Jejunum (tissue), 1 donor: Measurements from ENCODE around the gene NKIRAS1.

DNA sequence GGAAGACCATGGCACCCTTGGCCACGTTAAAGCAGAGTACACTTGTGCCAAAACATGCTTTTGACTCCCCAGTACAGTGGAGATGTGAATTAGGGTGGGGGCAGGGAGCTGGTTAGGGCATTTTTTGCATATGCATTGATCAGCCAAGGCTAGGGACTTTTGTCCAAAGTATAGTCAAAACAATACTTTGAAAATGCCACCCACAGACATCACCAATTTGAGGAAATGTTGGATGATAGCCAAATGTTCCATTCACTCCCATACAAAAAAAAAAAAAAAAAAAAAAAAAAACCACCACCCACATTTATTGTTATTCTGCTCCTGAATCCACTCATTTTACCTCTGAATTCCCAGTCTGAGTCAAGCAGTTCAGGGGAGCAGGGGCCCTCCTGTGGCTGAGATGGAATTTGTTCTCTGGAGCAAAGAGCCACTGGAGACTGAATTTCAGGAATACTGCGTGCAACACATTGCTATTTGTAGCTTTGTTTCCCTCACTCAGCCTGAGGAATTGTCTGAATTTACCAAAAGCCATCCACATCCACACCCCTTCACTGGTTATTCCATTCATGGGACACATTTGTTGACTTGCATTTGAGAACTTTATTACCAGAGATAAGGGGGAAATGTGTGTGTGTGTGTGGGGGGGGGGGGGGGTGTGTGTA, 3.6 kb upstream of the RFTN1 start:
- PRO-cap: no peak

GRCh38 chr3:17157313-17158267, 272.8 kb downstream of the PLCL2 start:
- PRO-cap: no peak

DNA sequence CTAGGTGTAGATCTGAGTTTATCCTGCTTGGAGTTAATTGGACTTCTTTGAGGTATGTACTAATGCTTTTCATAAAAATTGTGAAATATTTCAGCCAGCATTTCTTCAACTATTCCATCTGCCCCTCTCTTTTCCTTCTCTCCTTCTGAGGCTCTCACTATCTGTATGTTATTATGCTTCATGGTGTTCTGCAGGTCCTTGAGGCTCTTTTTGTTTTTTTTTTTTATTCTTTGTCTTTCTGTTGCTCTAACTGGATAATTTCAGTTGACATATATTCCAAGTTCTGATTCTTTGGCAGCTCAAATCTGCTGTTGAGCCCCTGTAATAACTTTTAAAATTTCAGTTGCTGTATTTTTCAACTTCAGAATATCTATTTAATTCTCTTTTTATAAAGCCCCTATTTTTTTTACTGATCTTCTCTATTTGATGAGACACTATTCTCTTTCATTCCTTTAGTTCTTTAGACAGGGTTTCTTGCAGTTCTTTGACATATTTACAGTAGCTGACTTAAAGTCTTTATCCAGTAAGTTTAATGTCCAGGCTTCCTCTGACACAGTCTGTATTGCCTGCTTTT, 334.2 kb downstream of the PLCL2 start:
- PRO-cap: no peak

GRCh38 chr3:17458041-17458660, 284.3 kb downstream of the TBC1D5 start:
- PRO-cap: no peak

- PRO-cap: no peak
These were observed 239.6 kb downstream of the TBC1D5 start for GRCh38 chr3:17502764-17503325.

DNA sequence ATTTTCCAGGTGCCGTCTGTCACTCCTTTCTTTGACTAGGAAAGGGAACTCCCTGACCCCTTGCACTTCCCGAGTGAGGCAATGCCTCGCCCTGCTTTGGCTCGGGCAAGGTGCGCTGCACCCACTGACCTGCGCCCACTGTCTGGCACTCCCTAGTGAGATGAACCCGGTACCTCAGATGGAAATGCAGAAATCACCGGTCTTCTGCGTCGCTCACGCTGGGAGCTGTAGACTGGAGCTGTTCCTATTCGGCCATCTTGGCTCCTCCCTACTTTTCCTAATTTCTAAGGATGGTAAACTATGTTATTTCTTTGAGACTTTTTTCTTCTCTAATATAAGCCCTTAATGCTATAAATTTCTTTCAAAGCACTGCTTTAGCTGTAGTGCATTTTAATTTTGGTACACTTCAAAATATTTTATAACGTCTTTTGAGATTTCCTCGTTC, 94.1 kb downstream of the SATB1 start:
- PRO-cap: no peak

DNA sequence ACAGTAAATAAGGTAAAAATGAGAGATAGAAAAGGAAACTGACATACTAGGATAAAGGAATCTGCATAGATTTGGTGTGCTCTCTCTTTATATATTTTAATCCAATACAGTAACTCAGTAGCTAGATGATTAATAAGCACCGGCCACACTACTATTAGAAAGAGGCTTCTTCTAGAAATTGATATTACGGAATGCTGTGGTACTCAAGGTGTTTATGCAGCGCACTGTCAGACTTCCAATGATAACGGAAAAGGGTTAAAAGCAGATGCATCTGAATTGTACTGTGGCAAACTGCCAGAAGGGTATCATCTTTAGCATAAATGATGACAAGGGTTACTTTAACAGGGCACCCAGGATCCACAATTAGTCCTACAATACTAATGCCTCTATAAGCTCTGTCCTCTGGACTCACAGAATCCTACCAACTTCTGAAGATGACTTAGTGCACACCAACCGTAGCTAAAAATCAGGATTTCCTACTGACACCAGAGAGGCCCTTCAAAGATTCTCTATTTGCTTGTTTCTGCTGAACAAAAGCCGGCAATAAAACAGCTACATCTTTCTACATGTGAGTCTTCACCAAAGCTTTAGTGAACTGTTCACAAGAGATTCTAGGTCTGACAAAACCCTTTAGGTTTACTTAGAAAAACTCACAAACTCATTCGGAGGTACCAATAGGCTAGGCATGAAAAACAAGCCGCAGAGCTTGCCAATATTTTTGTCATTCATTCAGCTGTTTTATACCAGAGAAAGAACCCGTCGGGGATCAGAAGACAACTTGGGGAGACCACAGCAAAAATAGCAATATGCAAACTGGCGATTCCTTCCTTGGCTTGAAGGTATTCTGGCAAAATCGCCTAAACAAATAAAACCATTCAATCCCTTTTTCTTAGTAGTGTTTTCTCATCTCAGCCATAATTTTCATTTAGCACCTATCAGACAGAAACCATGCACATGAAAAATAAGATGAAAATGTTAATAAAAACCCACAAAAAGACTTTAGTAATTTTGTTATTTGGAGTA, 7.0 kb downstream of the SATB1 start:
- PRO-cap: no peak

DNA sequence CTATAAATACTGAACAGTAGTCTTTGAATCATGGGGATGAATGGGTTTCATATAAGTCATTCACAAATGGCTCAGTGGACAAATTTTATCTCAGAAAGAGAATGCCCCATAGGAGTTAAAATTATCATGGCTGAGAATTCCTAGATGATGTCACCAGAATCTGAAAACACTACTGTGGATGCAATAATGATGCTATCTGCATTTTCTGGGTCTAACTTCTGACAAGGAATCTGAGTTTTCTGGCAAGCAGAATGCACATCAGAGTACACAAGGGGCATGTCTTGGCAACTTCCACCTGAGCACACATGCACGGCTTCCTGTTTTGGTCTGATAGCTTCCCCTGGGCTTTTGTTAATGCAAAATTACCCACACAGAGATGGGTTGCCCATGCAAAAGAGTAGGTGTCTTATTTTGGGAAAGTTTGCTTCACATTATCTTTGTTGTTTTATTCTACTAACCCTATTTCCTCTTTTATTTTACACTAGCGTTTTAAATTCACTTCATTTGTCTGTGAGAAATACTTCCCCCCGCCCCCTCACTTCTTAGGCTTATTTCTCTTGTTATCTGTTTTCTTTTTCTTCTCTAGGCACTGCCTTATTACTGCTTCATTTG, 74.1 kb upstream of the SATB1 start:
- PRO-cap: no peak

GRCh38 chr3:18936275-18936736, 212.0 kb upstream of the KCNH8 start:
- PRO-cap: no peak

DNA sequence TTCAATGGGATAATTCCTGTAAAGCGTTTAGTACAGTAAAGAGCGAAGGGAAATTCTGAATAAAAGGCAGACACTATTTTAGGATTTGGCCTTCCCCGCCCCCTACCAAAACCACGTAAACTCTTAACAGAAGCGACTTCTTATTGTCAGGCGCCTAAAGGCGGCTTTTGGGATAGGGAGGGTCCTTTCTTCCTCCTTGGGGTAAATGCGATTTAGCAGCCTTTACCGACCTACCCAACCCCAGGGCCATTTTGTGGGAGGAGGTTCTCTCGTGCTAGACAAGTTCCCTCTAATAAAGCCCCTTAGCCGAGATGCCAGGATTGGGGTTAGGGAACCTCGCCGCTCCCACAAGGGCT, 505 bp upstream of the RAB5A start:
- PRO-cap: no peak

GRCh38 chr3:21042763-21043085, 708.3 kb downstream of the ZNF385D start:
- PRO-cap: no peak

- PRO-cap: no peak
These were observed 126.3 kb downstream of the ZNF385D start for GRCh38 chr3:21624683-21625113.

DNA sequence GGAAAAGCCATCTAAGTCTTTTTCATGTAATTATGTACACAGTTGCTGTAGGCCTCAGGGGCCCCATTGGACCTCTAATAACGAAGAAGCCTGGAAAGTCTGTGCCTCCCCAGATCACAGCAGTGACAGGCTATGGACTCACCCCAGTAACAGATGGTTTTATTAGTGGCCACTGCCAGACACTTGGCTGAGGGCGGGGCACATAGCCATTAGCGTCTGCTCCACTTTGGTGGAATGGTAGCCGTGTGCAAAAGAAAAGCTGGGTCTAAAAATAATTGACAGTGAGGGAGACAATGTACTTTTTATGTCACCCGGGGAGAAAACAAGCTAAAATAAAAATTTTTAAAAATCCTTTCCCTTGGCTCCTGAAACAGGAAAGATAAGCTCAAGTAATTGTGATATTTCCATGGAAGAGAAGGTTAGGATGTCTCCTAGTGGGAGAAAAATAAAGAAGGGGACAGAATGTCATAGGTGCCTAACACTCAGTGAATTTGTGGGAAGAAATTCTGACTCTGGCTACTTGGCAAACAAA, 44.3 kb upstream of the ZNF385D start:
- PRO-cap: no peak

- PRO-cap: no peak
These were observed 224.0 kb downstream of the UBE2E2 start for GRCh38 chr3:23427085-23427638.

GRCh38 chr3:23551176-23551808, 254.5 kb upstream of the UBE2E1 start:
- PRO-cap: no peak

DNA sequence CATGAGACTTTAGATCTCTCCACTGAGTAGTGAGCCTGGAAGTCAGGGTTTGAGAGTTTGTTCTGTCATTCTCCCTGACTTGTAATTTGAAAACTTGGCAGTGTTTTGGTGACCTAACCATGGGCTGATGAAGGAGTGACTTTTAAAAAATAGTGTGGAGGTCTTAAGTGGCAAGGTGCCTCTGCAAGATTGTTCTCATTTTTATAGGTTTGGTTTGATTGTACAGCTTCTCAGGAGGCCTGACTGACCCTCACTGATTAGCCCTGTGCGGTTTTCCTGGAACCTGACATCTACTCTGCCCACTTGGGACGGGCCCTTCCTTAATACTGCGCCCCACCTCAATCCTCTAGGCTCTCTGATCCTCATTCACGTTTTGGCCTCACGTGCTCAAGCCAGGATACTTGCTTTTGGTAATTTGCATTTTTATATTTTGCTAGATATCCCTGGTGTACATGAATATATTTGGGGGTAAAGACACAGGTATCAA, 2.8 kb downstream of the UBE2E1 start:
- PRO-cap: no peak

DNA sequence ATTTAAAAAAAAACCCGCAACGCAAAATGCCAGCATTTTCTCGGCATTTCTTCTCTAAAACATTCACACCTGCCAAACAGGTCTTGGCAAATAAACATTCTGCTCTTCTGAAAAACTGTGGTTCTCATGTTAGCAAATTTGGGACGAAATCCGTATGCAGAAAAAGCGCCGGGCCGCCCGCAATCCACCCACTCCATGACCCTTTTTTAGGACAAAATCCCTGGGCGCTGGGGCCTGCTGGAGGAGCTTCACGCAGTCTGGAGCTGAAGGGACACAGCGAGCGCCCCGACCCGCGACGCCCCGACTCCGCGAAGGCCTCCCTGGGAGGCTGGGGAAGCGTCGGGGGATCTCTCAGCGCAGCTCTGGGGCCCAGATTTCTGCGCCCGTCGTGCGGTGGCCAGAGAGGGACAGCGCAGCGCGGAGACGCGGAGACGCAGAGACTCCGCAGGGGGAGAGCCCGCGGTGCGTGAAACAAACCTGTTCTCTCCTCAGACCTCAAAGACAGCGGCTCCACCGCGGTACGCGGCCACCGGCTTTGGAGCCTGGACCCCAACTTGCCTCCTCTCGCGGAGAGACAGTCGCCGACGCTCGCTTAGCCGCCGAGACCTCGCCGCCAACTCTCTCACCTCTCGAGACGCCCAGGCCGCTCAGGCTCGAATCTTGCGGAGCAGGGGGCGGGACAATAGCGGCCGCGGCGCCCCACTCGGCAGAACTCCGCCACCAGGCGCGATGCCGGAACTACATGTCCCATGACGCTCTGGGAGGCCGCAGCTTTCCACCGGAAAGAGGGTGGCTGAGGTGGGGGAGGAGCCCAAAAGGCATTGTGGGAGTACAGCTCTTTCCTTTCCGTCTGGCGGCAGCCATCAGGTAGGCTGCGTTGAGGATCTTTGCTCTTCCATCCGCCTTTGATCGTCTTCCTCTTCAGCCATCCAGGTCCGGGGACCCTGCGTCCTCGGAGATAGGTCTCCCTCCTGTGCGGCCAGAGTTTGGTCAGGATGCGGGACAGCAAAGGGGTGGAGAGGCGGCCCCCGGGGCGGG, at the start of gene NKIRAS1:
TSS of gene NKIRAS1 (minus strand) at position 684 of the 1,038 bp plus-strand sequence.
- PRO-cap: unidirectional peak, minus-strand start at position 364 of the sequence; bidirectional peak, plus-strand start at position 436 of the sequence, minus-strand start at position 364 of the sequence; bidirectional peak, plus-strand start at position 842 of the sequence, minus-strand start at position 621 of the sequence

DNA sequence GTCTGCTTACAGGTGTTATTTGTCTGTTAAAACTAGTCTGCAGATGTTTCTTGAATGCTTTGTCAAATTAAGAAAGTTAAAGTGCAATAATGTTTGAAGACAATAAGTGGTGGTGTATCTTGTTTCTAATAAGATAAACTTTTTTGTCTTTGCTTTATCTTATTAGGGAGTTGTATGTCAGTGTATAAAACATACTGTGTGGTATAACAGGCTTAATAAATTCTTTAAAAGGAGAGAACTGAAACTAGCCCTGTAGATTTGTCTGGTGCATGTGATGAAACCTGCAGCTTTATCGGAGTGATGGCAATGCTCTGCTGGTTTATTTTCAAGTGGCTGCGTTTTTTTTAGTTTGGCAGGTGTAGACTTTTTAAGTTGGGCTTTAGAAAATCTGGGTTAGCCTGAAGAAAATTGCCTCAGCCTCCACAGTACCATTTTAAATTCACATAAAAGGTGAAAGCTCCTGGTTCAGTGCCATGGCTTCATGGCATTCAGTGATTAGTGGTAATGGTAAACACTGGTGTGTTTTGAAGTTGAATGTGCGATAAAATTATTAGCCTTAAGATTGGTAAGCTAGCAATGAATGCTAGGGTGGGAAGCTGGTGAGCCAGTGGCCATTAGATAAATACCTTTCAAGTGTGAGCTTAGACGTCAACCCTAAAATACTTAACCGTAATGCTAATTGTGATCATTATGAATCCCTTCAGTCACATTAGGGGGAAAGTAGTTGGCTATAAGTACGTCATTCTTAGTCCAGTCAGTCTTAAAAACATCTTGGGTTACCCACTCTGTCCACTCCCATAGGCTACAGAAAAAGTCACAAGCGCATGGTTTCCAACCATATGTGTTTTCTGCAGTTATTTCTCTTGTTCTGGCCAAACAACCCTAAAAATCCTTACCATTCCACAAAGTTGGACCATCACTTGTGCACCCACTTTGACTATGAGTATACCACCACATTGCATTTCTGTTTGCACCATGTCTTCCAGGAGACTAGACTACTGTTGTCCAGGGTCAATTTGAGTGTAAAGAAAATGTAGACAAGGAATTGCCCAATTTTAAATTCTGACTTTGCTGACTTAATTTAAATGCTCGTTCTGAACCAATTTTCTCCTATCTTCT, 3.0 kb downstream of the RPL15 start:
- PRO-cap: no peak

DNA sequence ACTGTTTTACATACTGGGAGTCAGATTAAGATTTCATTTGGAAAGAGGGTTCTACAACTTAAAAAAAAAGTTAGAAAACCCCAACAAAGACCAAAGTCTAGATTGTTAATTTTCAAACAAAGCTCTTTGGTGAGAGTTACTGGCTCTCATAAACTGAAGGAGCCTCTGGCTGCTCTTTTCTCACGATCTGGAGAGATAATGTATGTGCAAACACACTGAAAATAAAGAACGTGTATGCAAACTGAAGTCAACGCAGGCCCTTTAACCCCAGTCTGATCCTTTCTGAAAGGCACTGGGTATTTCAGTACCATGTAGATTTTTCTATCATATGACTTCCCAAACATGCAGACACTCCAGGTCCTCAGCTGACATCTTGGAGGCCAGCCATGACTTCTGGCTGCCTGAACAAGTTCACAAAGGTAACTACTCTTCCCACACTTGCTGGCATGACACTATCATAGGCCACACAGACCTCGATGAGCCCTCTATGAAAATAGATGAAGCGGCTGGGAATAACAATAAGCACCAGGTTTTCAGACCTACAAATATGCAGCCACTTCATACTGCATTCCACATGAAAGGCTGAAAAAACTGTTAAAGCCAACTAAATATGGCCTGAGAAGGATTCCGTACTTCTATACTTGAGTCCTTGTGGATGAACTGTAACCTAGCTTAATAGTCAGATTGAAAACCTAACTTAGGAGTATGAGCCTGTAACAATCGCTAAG, 121.4 kb downstream of the THRB start:
- PRO-cap: no peak

DNA sequence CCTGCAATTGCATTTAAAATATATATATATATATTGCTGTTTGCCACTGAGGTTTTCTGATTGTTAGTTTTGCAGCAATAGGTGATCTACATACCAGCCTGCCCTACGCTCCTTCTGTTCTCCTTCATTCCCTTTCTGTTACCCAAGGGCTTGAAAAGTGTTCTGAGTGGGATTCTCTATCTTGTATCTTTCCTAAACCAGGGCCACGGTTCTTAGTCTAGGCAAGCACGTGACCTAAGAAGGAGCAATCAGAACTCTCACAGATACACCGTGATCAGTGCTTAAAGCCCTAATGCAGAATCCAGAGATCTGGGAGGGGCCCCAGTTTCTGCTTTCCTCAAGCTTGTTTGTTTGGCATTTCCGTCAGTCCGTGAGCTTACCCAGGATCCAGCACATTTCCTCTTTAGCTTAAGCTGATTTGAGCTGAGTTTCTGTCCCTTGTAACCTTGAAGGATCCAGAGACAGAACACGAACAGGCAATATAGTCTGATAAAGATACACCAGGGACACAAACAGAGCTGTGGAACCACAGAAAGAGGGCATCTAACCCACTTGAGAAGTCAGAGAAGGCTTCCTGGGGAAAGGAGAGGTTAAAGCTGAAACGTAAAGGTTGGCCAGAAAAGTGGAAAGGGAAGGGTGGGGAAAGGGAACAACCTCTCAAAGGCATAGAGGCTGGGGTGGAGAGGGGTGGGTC, 42.3 kb upstream of the RARB start:
- PRO-cap: no peak